Non-pigmented ciliary epithelial cell (primary cell): ENCODE measurements around a stretch of chr15.

GRCh38 chr15:95872101-95872471 lies 458.4 kb upstream of the NR2F2 start:
- RRBS: no CpG with 5 or more reads among the region's 6 CpGs

DNA sequence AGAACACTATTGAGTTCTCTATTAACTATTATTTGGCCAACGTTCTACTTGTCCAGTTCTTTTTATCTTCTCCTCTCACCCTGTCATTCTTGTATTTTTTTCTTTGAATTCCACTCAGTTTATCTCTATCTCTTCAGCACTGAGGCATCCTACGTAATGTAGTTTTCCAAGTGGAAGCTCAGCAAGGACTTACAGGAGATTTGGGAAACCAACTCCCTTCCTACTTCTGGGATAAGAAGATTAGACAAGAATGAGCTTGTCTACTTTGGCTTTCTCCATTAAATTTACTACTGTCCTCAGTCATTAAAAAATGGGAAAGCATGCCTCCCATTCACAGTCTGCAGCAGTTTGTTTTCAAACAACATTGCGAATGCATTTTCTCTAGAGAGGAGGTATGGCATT lies 21.3 kb upstream of the NR2F2 start:
- RRBS: no CpG with 5 or more reads among the region's 3 CpGs

GRCh38 chr15:96317111-96317598 lies 13.3 kb upstream of the NR2F2 start:
- RRBS: no CpG with 5 or more reads among the region's 1 CpG

GRCh38 chr15:96334031-96334847 lies 3.7 kb downstream of the NR2F2 start:
- RRBS: no CpG with 5 or more reads among the region's 49 CpGs

DNA sequence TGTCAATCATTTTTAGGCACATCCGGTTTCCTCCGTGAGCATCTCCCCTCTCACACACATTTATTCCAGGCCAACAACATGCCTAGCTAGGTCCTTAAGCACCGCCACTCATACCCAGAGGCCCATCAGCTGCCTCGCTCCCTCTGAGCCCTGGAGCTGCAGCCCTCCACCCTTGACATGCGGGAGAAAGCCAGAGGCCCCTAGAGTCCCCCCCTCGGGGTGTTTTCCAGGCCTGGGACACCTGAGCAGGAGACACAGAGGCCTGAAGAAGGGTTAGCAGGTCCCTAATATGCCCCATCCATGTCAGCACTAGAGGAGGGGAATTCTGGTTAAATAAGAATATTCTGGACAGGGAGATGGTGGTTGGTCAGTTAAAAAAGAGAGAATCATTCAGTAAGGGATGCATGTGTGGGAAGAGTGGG lies 22.3 kb downstream of the NR2F2 start:
- RRBS: no CpG with 5 or more reads among the region's 6 CpGs

DNA sequence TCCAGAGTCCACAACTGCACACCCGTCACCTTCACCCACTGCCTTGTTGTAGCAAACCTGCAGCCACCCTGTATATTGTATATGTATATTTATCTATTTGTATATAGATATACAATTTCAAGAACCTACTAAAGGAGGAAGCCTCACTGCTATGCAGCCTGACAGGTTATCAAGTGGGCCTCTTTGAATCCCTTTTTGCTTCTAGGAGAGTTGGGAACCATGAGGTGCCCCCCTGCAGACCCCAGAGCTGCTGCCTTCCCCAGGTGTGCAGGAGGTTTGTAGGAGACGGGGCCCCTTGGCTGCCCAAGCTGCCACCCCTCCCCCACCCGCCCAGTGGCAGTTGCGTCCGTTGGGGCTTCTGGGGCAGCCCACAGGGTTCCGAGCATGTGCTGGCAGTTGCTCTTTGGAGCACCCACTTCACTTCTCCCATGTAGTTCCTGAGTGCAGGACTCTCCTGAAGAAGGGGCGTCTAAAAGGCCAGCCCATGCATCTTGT lies 452.6 kb downstream of the NR2F2 start:
- RRBS: no CpG with 5 or more reads among the region's 7 CpGs

DNA sequence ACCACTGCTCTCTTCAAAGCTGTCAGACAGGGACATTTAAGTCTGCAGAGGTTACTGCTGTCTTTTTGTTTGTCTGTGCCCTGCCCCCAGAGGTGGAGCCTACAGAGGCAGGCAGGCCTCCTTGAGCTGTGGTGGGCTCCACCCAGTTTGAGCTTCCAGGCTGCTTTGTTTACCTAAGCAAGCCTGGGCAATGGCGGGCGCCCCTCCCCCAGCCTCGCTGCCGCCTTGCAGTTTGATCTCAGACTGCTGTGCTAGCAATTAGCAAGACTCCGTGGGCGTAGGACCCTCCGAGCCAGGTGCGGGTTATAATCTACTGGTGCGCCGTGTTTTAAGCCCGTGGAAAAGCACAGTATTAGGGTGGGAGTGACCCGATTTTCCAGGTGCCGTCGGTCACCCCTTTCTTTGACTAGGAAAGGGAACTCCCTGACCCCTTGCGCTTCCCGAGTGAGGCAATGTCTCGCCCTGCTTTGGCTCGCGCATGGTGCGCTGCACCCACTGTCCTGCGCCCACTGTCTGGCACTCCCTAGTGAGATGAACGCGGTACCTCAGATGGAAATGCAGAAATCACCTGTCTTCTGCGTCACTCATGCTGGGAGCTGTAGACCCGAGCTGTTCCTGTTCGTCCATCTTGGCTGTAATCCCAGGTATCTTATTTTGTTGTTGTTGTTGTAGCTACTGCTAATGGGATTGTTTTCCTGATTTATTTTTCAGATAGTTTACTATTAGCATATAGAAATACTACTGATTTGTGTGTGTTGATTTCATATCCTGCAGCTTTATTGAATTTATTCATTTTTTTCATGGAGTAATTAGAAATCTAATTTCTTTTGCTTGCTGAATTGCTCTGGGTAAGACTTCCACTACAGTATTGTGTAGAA lies 664.6 kb upstream of the ARRDC4 start:
- RRBS: no CpG with 5 or more reads among the region's 26 CpGs

DNA sequence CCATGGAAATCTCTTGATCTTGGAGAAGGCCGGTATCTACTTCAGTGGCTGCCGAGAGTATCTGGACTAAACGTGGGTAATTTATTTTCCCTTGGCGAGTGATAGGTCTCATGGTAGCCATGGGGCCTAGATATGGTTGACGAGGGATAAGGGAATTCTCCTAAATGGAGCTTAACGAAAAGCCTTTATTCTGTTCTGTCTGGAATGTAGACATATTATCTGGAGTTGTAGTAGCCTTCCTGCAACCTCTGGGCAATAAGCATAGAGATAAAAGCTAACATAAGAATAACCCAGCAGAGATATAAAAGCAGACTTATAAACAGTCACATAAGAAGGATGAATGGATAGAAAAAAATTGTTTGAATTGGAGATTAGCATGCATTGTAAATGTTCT lies 281.3 kb upstream of the ARRDC4 start:
- RRBS: no CpG with 5 or more reads among the region's 6 CpGs

DNA sequence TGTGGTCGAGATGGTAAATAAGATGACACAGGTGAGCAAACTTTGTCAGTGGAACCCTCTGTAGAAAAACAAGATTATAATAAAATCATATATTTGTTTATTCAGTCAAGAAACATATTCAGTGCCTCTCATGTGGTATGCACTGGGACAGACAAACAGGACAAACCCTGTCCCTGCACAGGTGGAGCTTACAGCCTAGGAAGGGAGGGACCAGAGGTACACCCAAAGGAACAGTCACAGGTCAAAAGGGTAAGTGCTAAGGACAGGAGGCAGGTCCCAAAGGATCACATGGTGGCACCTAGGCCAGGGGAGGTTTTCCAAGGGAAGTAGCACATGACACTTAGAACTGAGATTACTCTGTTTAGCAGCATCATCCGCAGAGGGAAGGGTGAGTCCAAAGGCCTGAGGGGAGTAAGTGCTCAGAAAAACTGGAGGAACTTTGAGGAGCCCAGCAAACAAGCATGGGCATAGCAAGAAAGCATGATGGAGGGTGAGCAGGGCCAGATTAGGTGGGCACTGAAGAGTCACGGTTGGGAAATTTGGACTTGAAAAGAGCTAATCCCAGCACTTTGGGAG lies 254.4 kb upstream of the ARRDC4 start:
- RRBS: no CpG with 5 or more reads among the region's 3 CpGs

DNA sequence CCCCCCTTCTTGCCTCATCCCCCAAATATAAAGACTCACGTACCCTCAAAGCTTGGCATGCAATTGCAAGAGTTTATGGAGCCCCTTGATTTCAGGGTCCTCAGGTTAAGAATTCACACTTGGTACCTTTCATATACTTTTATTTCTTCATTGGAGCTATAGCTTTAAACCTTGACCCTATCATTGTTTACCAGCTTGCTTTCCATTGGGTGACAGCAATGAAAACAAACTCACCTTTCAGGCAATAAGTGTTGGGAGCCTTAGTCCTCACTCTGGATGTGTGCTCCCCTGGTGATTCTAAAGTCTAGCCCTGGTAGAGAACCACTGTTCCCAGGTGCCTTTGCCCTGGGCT lies 13.1 kb upstream of the ARRDC4 start:
- RRBS: no CpG with 5 or more reads among the region's 1 CpG

GRCh38 chr15:97947733-97948338 lies 12.7 kb upstream of the ARRDC4 start:
- RRBS: no CpG with 5 or more reads among the region's 14 CpGs

- RRBS: no CpG with 5 or more reads among the region's 4 CpGs
Observed at GRCh38 chr15:97969823-97970100, 9.3 kb downstream of the ARRDC4 start.

DNA sequence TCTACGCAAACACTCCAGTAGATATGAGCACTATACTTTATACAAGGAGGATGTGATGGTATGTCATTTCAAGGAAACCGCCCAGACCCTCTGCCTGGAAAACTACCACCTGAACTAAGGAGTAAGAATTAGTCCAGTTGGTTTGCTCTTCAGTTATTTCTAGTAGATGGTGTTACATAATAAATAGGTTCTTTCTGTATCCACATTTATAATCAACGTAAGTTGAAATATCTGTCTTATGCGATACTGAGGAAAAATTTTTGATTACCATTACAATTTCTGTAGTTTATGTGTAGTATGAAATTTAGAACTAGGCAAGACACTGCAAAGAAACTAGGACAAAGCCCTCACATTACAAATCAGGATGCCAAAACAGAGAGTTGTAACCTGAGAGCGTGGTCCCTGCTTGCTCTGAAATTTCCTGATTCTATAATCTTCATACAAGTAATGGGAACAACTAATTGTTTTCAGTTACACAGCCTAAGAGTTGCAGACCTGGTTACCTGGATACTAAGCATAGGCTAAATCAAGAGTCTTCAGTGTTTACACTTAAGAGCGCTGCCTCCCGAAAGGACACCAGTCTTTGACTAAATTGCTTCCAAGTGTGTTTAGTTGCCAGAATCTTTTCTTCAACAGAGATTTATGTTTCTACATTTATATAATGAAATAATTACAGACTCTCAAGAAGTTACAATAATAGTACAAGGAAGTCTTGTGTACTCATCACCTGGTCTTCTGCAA lies 13.9 kb downstream of the ARRDC4 start:
- RRBS: no CpG with 5 or more reads among the region's 7 CpGs

- RRBS: no CpG with 5 or more reads among the region's 10 CpGs
Observed at GRCh38 chr15:98414080-98414352, 234.3 kb upstream of the IGF1R start.

DNA sequence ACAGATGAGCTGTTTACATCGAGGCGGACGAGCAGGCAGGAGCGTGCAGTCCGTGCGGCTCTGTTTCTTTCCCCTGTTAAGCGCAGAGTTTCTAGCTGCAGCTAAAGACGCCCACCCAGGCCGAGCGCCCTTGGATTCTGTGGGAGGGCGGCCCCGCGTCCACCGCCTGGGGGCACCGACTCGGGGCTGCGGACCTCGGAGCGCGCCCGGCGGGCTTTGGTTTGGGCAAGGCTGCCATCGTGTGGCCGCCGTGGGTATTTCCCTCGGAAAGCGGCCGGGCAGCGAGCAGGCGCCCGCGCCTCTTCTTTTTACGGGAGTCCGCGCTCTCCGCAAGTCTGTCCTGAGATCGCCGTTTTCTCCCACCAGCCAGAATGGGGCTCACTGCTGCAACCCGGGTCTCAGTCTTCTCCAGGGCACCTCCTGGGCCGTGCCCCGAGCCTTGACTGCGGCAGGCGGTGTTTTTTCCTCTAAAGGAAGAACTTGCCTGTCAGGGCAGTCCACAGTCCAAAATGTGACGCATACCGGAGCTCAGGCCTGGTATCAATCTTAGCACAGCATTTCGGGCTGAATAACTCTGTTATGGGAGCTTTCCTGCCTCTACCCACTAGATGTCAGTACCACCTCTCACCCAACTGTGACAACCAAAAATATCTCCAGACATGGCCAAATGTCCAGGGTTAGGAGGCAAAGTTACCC lies 219.9 kb upstream of the IGF1R start:
- RRBS: under 1% methylated on average over 9 of the region's 46 CpGs

- RRBS: 1% methylated on average over 43 of the region's 85 CpGs
Observed at GRCh38 chr15:98646931-98647841, 1.2 kb upstream of the IGF1R start.

GRCh38 chr15:98724025-98724288 lies 75.6 kb downstream of the IGF1R start:
- RRBS: no CpG with 5 or more reads among the region's 1 CpG

DNA sequence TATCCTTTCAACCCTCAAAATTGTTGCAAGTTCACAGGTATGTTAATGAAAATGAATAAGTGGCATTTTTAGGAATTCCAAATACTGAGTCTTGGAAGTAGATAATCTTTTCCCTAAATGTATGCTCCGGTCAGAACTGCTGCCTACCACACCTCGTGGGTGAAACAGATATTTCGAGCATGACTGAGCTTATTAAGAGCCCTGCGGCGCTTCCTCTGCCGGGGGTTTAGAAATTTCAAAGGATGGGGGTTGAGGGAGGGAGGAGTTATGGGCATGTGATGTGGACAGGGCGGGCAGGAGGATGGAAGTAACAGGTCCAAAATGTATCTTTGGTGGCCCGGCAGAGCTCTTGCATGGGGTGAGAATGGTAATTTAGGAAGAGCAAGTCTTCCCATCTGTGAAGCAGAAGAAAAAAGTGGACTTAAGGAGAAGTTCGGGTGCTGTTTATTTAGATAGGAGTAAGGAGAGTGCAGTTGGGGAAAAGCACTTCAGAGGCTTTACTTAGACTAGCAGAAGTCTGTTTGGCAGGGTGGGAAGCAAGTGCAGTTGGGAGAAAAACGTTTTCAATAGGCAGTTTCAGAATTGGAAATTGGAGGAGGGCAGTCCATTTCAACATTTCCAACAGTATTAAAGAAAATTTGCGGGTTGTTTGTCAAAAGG lies 133.6 kb downstream of the PGPEP1L start:
- RRBS: 2% methylated on average over 5 of the region's 11 CpGs

DNA sequence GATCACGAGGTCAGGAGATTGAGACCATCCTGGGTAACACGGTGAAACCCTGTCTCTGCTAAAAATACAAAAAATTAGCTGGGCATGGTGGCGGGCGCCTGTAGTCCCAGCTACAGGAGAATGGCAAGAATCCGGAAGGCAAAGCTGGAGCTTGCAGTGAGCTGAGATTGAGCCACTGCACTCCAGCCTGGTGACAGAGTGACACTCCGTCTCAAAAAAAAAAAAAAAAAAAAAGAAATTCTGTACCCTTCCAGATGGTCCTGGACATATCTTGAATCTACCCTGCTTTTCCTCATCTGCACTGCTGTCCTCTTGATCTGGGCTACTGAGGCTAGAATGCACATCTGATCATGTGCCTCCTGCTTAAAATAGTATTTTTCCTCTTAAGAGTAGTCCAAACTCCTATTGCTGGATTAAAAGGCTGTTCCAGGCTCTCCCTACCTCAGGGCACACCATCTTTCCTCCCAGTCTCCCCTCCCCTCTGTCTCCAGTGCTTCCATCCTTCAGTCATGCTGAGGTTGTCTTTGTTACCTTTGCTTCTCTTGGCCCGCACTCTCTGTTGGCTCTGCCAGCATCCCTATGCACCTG lies 123.0 kb downstream of the PGPEP1L start:
- RRBS: no CpG with 5 or more reads among the region's 7 CpGs

DNA sequence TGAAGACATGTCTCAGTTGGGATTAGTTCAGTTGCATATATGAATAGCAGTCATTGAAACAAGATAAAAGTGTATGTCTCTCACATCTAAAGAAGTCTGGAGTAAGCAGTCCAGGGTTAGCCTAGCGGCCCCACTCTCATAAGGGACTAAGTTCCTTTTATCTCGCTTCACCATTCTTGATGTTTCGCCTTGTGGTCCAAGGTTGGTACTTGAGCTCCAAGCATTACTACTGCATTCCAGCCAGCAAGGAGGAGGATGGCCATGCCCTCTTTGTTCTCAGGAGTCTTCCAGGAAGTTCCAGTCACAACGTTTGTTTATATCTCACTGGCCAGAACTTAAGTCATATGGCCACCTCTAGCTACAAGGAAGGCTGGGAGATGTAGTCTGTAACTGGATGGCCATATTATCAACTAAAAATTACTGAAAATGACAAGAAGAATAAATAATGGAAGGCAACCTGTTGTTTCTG lies 118.8 kb downstream of the PGPEP1L start:
- RRBS: no CpG with 5 or more reads among the region's 4 CpGs